ENCODE measurements around a stretch of chr1.

DNA sequence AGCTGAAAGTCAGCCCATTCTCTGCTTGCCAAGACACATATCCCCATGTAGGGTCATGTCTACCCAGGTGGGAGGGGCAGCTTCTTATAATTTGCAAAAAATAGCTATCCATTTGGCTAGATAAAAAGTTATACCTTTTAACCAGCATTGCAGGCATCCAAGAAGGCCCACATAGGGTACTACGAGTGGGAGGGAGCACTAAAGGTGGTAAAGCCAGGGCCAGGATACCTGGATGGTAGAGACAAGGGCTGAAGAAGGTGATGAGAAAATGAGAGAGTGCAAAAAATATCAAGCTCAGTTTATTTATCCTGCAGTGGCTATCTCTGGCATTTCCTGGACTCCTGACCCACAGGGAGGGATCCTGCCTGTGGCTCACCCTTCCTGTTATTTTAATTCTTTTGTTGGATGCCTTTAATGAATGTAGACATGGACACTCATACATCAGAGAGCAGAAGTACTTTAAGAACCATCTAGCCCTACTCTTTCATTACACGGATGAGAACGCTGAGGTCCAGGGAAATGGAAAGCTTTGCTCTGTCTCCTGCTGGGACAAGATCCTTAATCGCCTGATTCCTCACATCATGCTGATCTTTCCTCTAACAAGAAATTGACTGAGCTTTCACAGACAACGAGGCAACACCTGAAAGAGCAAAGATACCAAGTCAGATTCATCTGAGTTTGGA, 20.7 kb downstream of the JUN start:
- PRO-cap: no peak

DNA sequence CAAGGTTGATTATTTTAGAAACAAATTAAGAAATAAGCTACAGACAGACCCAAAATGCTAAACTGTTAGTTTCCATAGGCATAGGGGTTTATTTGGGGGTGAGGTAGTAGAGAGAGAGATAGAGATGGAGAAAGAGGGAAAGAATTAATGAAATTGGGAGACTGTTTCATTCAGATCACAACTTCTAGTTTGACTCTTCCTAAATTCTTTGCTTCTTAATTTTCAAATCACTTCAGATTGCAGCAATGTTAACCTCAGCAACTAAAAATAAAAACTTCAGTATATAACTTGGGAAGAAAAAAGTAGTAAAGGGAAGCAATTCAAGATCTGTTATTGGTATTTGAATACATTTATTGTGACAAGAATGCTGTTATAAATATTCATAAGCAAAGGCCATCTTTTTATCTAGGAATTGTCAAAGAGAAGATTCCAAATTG, 3.4 kb downstream of the JUN start:
- PRO-cap: no peak

- PRO-cap: no peak
Observed at GRCh38 chr1:58885067-58885860, 101.4 kb upstream of the JUN start.

DNA sequence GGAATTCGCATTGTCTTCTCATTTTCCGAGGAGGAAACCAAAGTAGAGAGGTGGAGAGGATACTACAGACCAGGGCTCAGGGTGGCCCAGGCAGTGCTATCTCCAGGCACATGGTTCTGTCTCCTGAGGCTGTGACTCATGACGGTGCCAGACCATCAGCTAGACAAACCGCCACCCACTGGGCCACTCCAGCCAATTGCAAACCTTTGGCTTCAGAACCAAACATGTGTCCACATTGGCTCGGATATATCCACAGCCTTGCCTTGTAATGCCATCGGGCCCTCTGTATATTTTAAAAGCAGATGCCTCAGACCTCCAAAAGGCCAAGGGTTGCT, 224.8 kb upstream of the JUN start:
- PRO-cap: no peak

DNA sequence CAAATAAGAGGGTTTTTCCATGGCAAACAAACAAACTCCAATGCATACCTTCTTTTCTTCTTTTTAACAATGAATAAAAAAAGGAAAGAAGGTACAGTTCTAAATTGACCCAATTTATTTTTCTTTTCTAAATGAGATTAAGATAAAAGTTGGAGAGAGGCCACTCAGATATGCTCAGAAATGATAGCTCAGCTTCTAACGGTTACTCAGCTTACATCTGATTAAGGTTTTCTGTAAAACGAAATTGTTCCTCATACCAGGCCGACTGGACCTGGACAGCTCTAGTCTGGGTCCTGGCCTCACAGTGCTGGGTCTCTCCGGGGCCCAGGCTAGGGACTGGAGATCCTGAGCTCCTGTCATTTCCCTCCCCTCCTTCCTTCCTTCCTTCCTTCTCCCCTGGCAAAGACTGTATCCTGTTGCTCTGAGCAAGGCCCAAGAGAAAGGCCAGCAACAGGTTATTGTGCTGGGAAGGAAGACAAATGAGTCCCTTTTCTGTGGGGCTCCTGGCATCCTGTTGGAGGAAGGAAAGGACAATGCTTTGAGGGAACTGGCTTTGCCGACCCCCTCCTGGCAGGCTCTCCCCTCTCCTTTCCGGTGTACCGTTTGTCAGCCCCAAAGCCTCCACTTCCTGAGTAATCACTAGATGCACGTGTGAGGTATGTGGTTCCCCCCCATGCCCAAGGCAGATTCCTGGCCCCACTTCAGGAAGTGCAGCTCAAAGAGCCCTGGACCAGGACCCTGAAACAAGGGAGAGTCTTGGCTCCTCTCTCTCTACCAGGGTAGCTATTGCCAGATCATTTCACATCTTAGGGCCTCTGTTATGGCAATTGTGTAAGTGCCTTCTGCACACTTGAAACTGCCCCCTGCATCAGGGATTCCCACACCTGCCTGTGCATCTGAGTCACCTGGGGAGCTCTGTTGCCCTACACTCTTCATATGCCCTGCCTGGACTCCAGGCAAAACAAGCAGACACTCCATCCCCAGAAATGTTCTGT, 212.8 kb upstream of the FGGY start:
- PRO-cap: no peak

- PRO-cap: no peak
Observed at GRCh38 chr1:59290408-59291018, 6.4 kb upstream of the FGGY start.

DNA sequence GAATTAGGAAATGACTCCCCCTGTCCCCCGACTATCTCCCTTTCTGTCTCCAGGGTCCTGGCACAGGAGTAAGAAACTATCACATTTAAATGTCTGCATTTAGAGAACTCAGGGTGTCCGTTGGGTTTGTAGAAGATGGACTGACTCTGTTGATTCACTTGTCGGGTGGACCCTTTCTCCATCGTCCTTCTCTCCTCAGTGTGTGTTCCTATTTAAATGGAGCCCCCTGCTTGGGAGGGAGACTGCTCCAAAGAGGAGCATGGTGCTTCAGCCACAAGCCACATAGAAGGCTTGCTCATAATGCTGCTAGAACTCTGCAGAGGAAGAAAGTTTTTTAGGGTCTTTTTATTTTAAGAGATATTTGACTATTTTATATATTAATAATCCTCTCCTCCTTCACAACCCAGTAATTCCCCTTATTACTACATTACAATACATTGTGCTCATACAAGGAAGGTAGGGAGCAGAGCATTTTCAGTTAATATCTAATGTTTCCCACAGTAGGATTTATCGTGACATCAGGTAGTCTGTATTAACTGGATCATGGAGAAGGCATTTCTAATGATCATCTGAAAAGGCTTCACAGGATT, 13.7 kb downstream of the FGGY start:
- PRO-cap: no peak

GRCh38 chr1:59390398-59390731, 93.5 kb downstream of the FGGY start:
- PRO-cap: no peak

- PRO-cap: no peak
Observed at GRCh38 chr1:59422912-59423538, 126.1 kb downstream of the FGGY start.

DNA sequence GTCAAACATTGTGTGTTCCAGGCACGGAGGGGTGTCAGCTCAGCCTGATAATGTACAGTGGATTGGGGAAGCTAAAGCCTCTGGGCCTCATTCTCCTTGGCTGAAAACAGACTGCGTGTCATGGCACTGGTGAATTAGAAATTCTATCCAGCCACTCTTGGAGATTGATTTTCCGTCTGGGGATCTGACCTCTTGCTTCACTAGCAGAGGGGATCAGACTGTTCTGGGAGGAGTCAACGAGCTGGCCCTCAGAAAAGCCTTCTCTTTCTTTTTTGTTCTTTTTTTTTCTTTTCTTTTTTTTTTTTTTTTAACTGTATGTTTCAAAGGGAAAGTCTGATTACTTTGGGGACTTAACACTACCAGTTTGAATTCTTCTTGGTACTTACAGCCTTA, 123.4 kb upstream of the HOOK1 start:
- PRO-cap: unidirectional peak, minus-strand start at position 113 of the sequence

- PRO-cap: no peak
Observed at GRCh38 chr1:59703550-59703927, 111.2 kb upstream of the HOOK1 start.

- PRO-cap: no peak
Observed at GRCh38 chr1:59936748-59937329, 10.3 kb upstream of the CYP2J2 start.

GRCh38 chr1:60489867-60490903, 416.6 kb upstream of the C1orf87 start:
- PRO-cap: no peak

DNA sequence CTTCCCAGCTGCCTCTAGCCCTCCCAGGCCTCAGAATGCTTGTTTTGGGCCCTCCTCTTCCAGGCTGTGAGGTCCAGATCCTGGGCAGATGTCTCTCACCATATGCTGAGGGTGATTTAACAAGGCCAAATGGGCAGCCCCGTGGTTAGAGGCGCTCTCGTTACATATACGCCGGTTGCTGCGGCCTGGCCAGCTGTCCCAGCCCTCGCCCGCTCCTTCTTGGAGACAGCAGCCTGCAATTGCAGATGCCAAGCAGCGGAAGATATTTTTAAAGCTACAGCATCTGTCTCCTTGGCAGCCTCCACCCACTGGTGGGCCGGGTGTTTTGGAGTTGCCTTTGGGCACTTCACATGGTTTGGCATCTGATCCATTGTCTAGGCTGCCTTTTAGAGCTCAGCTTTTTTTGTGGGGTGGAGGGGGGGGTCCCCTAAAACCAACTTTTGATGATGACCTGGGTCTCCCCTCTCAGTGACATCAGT, 178.7 kb upstream of the NFIA start:
- PRO-cap: bidirectional peak, plus-strand start at position 154 of the sequence, minus-strand start at position 241 of the sequence

- PRO-cap: bidirectional peak, plus-strand start at chr1:60904703, minus-strand start at chr1:60904522
Observed at GRCh38 chr1:60904408-60904775, 178.0 kb upstream of the NFIA start.

- PRO-cap: no peak
Observed at GRCh38 chr1:60911723-60912387, 170.5 kb upstream of the NFIA start.

GRCh38 chr1:60949178-60949817, 133.1 kb upstream of the NFIA start:
- PRO-cap: no peak

- PRO-cap: no peak
Observed at GRCh38 chr1:60989797-60990211, 92.6 kb upstream of the NFIA start.

DNA sequence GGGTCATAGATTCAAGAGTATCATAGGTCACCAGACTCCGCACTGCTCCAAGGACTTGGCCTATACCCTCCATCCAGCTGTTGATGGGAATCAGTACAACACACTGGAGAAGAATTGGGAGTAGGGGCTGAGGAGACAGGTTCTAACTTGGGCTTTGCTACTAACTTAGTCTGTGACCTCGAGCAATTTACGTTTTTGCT, 84.9 kb upstream of the NFIA start:
- PRO-cap: no peak

GRCh38 chr1:61093484-61094392, 11.4 kb downstream of the NFIA start:
- PRO-cap: no peak